Osteoblast (primary cell): ENCODE data around the gene SEC14L6.

DNA sequence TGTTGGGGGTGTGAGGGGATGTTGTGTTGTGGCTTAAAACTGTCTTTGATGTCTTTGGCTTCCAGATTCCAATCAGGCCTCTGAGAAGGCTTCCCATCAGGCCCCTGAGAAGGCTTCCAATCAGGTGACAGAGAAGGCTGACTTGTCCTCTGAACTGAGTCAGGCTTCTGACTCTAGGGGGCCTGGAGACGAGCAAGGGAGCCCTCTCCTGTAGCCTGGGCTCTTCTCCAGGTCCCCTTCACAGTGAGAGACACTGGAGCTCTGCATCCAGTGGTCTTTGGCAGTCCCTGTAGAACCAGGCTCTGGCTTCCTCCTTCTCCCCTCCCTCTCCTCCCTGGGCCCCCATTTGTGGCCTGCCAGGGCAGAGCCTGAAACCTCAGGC, 9.4 kb downstream of the MTFP1 start:
- CAGE, long polyA plus RNA, result no peak
- RRBS, result no CpG with 5 or more reads among the region's 1 CpG

- CAGE, long polyA plus RNA, result no peak
- RRBS, result no CpG with 5 or more reads among the region's 2 CpGs
These were observed at the start of gene SEC14L6 for GRCh38 chr22:30546593-30546846. SEC14L6 (minus strand) TSS chr22:30546741.

- CAGE, long polyA plus RNA, result no peak
- RRBS, result 100% methylated on average over 2 of the region's 18 CpGs
These were observed 5.3 kb upstream of the GAL3ST1 start for GRCh38 chr22:30579599-30580386.

DNA sequence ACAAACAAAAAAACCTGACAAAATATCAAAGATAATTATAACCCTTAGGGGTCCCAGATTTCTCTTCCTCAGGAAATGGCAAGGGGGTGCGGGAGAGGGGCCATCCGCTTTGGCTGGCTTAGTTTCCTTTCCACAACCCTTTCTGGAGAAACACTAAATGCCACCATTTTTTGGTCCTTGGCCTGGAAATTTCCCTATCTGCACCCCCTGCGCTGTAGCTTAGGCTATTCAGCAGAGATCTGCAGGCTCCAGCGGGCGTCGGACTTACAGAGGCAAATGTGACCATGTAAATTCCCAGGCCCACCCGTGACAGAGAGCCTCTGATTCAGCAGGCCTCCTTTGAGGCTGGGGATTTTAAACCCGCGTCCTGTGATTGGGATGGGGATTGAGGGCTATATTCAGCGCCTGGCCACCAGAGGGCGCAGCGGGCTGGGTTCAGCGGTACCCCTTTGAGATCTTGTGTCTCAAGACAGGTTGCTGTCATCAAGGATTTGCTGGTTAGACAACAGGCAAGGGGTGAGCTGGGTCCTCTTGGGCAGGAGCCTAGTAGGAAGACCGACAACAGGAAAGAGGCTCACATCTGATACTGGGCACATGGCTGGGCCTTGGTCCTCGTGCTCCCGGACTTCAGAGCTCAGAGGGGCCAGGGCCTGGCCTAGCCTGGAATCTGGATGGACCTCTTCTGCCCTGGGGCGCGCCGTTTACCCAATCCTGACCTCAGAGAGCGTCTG, 1.2 kb upstream of the SLC35E4 start:
- CAGE, long polyA plus RNA, result no peak
- RRBS, result no CpG with 5 or more reads among the region's 20 CpGs

DNA sequence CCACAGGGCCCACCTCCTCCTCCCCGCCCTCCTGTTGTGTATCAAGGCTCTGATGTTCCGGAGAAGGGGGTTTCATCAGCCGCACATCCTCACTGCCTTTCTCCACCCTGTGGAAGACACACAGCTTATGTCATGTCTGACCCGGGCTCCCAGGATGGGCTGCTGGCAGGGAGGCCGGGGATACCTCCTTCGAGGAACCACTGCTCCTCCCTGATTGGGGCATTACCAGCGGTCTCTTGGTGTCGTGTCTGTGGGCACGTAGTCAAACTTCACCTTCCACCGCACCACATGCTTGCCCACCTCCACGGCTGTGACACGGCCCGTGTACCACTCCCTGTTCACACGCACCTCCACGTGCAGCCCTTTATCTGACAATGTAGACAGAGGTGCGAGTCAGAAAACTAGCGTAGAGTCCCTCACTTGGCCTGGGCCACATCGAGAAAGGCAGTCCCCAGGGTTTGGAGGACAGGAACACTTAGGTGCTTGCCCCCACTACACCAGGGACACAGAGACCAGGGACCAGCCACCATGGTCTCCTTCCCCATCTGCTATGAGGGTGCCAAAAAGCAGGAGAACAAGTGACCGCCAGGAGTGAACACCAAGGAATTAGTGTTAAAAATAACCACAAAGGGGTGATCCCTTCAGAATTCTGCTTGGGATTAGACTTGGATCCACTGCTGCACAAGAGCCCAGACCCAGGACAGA, 35.8 kb downstream of the MORC2 start:
- CAGE, long polyA plus RNA, result no peak
- RRBS, result 93% methylated on average over 3 of the region's 19 CpGs

GRCh38 chr22:30948722-30949110, 19.9 kb downstream of the MORC2 start:
- CAGE, long polyA plus RNA, result no peak
- RRBS, result no CpG with 5 or more reads among the region's 5 CpGs

GRCh38 chr22:30970314-30970842, 1.8 kb upstream of the MORC2 start:
- CAGE, long polyA plus RNA, result no peak
- RRBS, result no CpG with 5 or more reads among the region's 5 CpGs

DNA sequence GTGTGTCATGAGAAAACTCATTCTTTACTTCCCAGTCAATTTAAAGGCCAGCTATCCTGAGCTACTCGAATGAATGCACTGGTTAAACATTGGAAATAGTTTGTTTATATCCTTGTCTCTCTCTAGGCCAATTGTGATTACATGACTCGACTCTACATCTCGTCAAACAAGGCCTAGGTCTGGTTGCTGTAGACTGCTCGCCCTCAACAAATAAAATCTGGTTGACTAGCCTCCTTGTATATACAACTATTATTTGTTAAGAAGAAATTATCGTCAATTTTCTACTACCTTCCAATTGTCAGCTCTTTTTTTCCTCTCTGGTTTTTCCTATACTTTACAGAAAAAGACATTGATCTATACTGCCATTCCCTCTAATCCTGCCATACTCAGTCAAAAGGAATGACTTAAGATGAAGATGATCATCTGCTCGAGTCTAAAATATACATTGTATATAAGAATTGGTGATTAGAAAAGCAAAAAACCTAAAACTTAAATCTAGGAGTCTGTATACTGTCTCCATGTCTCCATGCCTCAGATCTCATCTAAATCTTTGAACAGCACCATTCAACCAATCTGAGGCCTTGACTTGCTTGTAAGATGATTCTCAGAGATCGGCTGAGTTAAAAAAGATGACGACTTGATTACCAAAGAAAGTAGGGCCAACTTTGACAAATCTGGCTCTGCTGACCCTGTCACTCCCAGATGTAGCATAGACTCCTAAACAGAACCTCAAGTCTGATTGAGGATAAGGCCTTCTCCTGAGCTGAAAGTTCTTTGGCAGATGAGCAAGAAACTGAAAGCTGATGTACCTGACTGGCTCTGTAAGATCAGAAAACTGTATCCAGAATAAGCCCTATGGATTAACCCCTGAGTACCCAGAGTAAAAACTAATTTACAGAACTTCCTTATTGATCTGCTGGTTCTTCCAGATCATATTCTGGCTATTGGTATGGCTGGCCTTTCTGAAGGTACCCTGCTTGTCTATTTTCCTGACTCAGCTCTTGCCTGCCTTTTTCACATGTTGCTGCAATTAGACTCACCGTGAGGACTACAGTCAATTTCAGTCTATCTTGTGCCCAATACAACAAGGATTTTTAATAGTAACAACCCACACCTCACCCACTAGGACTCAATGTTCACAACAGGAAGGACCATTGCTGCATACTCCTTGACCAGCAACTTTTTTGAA, 8.5 kb upstream of the MORC2 start:
- CAGE, long polyA plus RNA, result no peak
- RRBS, result no CpG with 5 or more reads among the region's 9 CpGs

GRCh38 chr22:31087673-31088161, 6.6 kb downstream of the SMTN start:
- CAGE, long polyA plus RNA, result no peak
- RRBS, result no CpG with 5 or more reads among the region's 20 CpGs

GRCh38 chr22:31090139-31090406, 9.0 kb downstream of the SMTN start:
- CAGE, long polyA plus RNA, result no peak
- RRBS, result no CpG with 5 or more reads among the region's 2 CpGs

GRCh38 chr22:31106856-31107235, 522 bp downstream of the SELENOM start:
- CAGE, long polyA plus RNA, result no peak
- RRBS, result 6% methylated on average over 4 of the region's 13 CpGs

GRCh38 chr22:31120157-31120496, 2.6 kb upstream of the INPP5J start:
- CAGE, long polyA plus RNA, result no peak
- RRBS, result no CpG with 5 or more reads among the region's 5 CpGs

- CAGE, long polyA plus RNA, result no peak
- RRBS, result no CpG with 5 or more reads among the region's 4 CpGs
These were observed 8.1 kb downstream of the INPP5J start for GRCh38 chr22:31130796-31131318.

DNA sequence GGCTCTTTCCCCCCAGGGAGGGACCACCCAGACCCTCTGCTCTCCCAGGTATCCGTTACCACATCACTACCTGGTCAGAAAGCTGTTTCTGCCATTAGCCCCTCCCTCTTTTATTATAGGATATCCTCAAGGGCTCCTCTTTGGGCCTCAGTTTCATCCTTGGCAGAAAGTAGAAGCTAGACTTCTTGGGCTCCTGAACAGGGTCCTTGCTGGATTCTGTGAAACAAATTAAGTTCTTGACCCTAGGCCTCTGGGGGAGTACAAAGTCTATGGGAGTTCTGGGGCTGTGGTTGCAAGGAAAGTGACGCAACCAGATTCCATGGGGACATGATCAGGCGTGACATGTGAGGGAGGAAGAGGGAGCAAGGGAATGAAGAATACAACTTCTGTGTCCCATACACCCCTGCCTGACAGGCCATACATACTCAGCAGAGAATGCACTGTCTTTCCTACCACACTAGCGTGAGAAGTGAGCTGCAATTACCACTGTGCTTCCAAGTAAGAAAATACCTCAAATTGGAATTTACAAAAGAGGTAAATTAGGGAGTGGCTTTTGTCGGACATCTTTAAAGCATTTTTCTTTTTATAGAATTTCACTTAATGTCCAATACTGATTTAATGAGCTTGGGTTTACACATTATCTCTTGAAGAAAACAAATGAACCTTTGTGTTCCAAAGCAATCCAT, 38.7 kb downstream of the LIMK2 start:
- CAGE, long polyA plus RNA, result no peak
- RRBS, result no CpG with 5 or more reads among the region's 5 CpGs

DNA sequence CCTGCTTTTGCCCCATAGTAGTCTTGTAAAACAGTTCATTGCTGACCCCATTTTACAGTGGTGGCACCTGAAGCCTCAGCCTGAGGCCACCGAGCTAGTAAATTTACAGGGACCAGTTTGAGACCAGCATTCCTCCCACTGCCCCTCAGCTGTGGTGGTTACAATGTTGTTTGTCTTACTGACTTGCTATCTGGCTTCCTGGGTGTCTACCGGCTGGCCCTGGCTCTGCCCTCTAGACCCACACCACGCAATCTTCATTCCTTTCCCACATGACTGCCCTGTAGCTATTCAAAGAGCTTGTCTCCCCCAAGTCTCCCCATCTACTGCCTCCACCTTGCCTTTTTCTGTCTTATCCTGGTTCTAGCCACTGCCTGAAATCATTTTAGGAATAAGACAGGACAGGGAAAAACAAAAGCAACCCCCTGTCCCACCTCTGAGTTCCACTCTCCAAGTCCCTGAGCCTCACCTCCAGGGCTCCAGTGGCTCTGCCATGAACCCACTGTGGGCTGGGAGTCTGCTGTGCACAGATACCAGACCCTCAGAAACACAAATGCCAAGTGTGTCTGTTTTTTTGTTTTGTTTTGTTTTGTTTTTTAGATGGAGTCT, 20.7 kb downstream of the PIK3IP1 start:
- CAGE, long polyA plus RNA, result no peak
- RRBS, result no CpG with 5 or more reads among the region's 3 CpGs

GRCh38 chr22:31277032-31277531, 15.2 kb downstream of the PIK3IP1 start:
- CAGE, long polyA plus RNA, result no peak
- RRBS, result no CpG with 5 or more reads among the region's 16 CpGs

GRCh38 chr22:31279804-31280982, 12.1 kb downstream of the PIK3IP1 start:
- CAGE, long polyA plus RNA, result no peak
- RRBS, result no CpG with 5 or more reads among the region's 5 CpGs

GRCh38 chr22:31337240-31337575, 8.9 kb downstream of the PATZ1 start:
- CAGE, long polyA plus RNA, result no peak
- RRBS, result no CpG with 5 or more reads among the region's 4 CpGs

DNA sequence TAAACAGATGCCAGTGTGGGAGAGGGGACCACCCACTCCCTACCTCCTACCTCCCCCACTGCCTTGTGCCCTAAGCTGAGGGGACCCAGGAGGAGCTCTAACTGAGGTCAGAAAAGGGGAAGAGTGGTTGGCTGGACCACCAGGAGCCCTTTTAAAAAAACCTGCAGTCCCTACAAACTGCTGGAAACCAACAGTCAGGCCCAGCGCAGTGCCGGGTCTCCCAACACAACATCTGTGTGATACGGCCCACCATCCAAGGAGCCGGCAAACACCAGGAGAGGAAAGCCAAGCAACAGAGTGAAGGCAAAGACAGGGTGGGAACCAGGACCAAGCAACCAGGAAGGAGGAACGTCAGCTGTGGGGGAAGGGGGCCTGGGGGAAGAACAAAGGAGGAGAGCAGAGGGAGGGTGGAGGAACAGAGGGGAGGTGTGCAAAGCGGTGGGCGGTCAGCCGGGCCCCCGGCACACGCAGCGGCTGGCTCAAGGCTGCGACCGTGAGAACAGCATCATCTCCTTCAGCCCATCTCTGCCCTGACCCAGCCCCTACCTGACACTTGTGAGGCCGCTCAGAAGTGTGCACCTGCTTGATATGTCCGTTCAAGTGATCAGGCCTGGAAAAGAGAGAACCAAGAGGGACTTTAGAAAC, 3.7 kb downstream of the PATZ1 start:
- CAGE, long polyA plus RNA, result no peak
- RRBS, result 74% methylated on average over 2 of the region's 15 CpGs

DNA sequence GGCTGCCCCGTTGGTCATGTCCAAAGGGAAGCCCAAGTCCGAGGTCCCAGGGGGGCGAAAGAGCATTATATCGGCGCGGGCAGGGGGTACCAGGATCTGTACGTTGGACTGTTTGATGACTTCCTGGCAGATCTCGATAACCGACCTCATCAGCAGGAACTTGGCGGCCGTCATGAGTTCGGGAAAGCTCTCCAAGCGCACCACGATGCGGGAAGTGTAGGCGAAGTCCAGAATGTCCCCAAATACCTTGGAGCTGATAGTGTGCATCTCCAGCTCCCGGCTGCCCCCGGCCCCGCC, 1.2 kb downstream of the PATZ1 start:
- CAGE, long polyA plus RNA, result no peak
- RRBS, result 5% methylated on average over 2 of the region's 19 CpGs